Mesenchymal stem cell of Wharton's jelly (primary cell): ENCODE measurements around a stretch of chr7.

- CAGE, long polyA plus RNA, result no peak
Measured at GRCh38 chr7:158955526-158956322, 99.4 kb downstream of the DYNC2I1 start.

DNA sequence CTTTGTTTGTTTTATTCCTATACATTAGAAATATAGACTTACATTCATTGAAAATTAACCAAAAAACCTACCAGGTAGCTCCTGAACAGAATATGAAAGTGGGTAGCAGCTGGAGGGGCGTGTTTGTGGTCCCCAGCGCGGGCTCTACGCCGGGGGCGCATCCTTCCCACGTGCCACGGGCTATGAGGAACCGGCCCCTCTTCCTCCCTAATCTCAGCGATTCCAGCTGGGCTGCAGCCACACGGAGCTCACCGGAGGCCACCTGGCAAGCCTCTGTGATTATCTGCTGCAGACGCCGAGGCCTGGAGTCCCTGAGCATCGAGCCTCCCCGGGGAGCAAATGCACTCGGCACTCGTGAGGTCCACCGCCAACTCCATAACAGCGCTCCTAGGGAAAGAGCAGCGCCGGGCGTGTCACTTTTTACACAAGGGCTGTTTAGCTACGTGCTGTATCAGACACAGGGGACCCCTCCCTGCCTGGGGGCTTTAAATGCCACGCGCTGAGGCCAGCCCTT, 101.1 kb downstream of the DYNC2I1 start:
- CAGE, long polyA plus RNA, result no peak

DNA sequence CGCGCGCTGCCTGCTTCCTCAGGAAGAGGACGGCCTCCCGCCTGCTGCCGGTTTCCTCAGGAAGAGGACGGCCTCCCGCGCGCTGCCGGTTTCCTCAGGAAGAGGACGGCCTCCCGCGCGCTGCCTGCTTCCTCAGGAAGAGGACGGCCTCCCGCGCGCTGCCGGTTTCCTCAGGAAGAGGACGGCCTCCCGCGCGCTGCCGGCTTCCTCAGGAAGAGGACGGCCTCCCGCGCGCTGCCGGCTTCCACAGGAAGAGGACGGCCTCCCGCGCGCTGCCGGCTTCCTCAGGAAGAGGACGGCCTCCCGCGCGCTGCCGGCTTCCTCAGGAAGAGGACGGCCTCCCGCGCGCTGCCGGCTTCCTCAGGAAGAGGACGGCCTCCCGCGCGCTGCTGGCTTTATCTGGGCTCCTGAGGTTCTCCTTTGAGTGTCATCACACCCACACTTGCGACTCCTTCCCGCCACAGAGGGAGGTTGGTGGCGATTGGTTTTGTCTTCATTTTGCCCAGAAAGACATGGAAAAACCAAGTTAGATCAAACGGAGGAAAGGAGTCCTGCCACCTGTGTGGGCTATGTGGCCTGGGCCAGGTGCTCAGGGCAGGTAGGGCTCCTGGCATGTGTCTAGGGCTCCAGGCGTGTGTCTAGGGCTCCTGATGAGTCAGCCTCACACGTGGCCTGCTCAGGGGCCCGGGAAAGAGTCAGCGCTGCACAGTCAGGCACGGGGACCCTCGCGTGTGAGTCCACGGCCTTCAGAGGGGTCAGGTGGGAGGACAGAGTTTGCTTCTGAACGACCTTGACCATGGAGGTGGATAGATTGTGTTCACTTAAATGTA, 138.1 kb downstream of the VIPR2 start:
- CAGE, long polyA plus RNA, result no peak

GRCh38 chr7:159012634-159013234, 131.9 kb downstream of the VIPR2 start:
- CAGE, long polyA plus RNA, result no peak

- CAGE, long polyA plus RNA, result no peak
Measured at GRCh38 chr7:159061473-159062072, 83.1 kb downstream of the VIPR2 start.

GRCh38 chr7:159143627-159144194, 956 bp downstream of the VIPR2 start:
- CAGE, long polyA plus RNA, result no peak

GRCh38 chr7:159253592-159254040, 108.9 kb upstream of the VIPR2 start:
- CAGE, long polyA plus RNA, result no peak